Endometrial microvascular endothelial cells (primary cell): ENCODE measurements around a stretch of chr15.

- RAMPAGE, long total RNA: no peak
These were observed 31.0 kb downstream of the PDE8A start for GRCh38 chr15:85012459-85013273.

- RAMPAGE, long total RNA: no peak
These were observed 43.6 kb downstream of the PDE8A start for GRCh38 chr15:85025196-85025814.

GRCh38 chr15:85031273-85031676 is 49.6 kb downstream of the PDE8A start:
- RAMPAGE, long total RNA: no peak

DNA sequence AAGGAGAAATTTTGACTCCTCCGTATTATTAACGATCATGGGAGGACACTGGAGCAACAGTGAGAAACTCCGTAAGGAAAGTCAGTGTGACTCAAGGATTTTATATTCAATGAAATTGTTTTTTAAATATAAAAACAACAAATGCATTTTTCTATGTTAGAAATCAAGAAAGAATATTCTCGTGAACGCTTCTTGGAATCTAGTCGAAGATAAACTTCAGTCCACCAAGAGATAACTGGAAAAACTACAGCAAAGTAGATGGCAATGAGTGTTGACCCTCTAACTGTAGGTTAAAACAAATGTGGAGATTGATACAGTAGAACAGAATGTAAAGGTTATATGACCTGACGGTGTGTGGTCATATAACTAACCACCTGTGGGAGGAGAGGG is 52.5 kb downstream of the PDE8A start:
- RAMPAGE, long total RNA: no peak

DNA sequence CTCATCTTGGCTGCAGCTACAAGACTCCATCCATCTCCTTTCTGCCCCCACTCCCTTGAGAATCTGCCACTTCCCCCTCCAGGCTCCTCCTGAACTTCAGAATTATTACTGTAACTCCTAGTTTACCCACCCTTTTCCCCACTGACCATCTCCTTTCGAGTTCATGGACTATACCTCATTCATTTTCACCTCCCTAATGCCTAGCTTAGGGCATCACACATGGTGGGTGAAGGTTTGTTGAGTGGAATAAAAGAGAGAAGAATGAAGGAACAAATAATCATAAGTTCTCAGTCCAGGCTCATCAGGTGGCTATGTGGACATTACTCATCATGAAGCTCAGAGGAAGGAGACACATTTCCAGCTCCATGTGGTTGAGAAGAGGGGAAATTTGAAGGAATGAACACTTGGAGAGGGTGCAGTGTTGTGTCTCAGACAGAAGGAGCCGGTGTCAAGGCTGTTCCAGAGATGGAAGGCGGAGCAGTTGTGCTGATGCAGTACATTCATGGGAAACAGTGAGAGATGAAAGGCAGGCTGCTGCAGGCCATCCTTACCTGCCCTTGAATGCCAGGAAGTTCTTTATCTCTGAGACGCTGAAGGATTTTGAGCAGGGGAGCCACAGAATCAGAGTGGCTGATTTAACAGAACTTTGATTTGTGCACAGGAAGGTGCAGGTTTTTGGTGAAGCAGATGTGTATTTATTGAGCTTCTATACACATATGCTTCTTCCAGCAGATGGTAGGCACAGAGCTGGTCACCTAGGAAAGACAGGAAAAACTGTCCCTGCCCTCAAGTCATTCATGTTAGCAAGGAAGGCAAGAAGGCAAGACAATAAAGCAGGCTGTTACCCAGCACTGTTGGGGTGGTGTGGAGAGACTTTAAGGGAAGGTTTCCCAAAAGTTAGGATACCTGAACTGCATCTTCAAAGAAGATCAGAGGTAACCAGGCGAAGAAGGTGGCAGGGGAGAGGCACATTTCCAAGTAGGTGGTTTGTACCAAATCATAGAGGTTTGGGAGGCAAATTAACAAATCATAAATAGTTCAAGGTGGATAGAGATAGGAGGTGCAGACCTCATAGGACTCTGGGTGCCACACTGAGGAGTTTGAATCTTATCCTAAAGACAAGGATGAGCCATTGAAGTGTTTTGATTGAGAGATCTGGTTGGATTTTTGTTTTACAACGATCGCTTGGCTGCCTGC is 125.0 kb downstream of the PDE8A start:
- RAMPAGE, long total RNA: no peak

GRCh38 chr15:85114277-85115144 is 132.9 kb downstream of the PDE8A start:
- RAMPAGE, long total RNA: no peak

- RAMPAGE, long total RNA: no peak
These were observed 50.6 kb upstream of the AKAP13 start for GRCh38 chr15:85329393-85330539.

GRCh38 chr15:85380232-85380469 is 252 bp upstream of the AKAP13 start:
- RAMPAGE, long total RNA: no peak

- RAMPAGE, long total RNA: no peak
These were observed 23.6 kb downstream of the AKAP13 start for GRCh38 chr15:85403936-85404447.

GRCh38 chr15:85620656-85621104 is 174.0 kb downstream of the KLHL25 start:
- RAMPAGE, long total RNA: no peak

- RAMPAGE, long total RNA: no peak
These were observed 145.3 kb downstream of the KLHL25 start for GRCh38 chr15:85649373-85649872.

GRCh38 chr15:85688572-85689170 is 106.1 kb downstream of the KLHL25 start:
- RAMPAGE, long total RNA: no peak

- RAMPAGE, long total RNA: no peak
These were observed 92.4 kb downstream of the KLHL25 start for GRCh38 chr15:85702218-85702876.

DNA sequence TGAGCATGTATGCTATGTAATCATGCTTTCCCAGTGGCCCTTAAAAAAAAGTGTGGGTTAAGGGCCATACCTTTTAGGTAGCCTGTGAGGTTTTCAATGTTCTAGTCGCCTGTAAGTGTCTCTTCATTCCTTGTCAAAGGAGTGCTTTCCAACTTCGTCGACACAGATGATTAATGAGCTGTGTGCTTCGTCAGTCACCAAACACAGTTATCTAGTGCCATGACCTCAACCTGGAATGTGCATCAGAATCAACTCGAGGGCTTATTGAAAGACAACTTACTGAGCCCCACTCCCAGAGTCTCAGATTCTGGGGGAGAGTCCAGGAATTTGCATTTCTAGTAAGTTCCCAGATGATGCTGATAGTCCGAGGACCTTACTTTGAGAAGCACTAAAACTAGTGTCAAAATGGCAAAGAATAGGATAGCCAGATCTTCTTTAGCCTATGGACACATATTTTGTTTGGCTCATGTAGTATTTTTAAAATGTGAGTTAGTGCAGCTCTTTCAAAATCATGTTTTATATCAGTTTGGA is 86.0 kb downstream of the KLHL25 start:
- RAMPAGE, long total RNA: no peak

DNA sequence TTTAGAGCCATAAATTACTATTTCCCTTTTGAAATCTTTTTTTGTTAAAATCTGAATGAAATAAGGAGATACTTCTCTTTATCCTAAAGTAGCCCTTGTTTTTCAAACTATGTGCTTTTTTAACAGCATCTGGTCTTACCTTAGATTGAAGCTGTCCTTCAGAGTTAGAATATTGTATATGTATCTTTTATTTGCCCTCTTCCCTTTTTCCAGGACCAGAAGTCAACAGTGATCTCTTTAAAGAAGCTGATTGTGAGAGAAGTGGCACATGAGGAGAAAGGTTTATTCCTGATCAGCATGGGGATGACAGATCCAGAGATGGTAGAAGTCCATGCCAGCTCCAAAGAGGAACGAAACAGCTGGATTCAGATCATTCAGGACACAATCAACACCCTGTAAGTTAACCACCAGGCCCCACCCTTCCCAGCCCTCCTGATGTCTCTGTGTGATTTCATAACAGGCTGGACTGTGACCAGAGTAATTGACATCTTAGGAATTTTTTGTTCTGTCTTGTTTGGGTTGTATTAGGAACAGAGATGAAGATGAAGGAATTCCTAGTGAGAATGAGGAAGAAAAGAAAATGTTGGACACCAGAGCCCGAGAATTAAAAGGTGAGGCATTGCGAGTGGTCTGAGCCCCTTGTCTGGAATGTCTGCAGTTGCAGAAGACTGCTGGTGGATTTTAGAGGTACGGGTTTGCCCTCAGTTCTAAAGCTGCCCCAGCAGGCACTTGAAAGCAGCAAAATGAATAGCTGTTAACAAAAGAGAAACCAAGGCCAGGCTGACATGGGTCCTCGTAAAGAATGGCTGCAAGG is 67.7 kb downstream of the KLHL25 start:
- RAMPAGE, long total RNA: no peak

DNA sequence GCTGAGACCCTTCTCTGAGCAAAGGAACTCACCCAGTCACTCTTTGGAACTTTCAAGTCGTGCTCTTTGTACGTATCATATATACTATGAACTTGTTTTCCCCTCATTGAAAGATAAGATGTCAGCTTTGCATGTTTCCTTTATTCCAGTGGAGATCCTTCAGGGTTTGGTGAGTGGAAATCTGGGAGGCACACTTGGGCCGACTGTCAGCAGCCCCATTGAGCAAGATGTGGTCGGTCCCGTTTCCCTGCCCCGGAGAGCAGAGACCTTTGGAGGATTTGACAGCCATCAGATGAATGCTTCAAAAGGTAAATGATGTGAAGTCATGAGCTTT is 59.9 kb downstream of the KLHL25 start:
- RAMPAGE, long total RNA: no peak

GRCh38 chr15:85780643-85781047 is 14.1 kb downstream of the KLHL25 start:
- RAMPAGE, long total RNA: no peak

- RAMPAGE, long total RNA: no peak
These were observed 512.7 kb downstream of the AGBL1 start for GRCh38 chr15:86592260-86592832.

- RAMPAGE, long total RNA: no peak
These were observed 9.8 kb downstream of the NTRK3 start for GRCh38 chr15:88246525-88247274.

GRCh38 chr15:88403137-88403857 is 63.9 kb downstream of the MRPL46 start:
- RAMPAGE, long total RNA: no peak